Measurements from ENCODE around the gene EVI5.

- RRBS, result no CpG with 5 or more reads among the region's 1 CpG
Measured at GRCh38 chr1:89548141-89548822, 23.7 kb downstream of the LRRC8B start.

DNA sequence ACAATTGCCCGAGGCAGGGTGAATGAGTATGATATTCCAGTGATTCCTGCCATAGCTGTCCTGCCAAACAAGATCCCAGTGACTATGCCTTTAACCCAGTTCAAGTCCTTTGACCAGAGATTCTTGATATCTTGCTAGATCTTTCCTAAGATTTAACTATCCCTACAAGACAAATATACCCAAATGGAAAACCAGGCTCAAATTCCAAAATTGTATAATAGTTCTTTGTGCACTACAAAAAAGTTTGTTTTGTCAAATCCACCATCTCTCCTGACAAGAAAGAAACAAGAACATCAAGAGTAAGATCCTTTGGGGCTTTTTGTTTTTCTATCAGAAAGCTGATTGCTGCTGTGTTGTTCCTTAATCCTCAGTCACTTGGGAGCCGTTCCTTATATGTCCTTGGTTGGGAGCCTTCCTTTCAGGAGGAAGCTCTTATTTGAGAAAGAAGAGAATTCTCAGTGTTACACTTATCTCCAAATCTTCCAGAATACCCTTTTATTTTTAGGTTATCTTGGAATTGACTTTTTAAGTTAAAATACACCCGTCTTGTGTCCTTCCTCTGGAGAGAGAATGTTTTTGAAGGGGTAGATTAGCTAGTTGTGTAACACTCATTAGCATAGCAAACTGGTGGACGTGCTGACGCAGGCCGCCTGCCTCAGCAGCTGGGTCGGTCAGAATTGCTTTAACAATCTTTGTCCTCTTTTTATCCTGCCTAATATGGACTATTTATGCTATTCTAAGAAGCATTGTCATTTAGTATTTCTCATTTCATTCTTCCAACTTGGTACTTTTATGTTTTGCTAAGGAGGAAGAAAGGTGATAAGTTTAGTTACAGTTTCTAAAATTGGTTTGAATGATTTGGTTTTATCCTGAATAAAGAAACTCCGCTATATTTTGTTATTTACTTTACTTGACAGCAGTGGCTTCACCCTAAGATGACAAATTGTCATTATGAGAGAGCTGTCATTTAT is 42.1 kb downstream of the LRRC8B start:
- RRBS, result no CpG with 5 or more reads among the region's 8 CpGs

DNA sequence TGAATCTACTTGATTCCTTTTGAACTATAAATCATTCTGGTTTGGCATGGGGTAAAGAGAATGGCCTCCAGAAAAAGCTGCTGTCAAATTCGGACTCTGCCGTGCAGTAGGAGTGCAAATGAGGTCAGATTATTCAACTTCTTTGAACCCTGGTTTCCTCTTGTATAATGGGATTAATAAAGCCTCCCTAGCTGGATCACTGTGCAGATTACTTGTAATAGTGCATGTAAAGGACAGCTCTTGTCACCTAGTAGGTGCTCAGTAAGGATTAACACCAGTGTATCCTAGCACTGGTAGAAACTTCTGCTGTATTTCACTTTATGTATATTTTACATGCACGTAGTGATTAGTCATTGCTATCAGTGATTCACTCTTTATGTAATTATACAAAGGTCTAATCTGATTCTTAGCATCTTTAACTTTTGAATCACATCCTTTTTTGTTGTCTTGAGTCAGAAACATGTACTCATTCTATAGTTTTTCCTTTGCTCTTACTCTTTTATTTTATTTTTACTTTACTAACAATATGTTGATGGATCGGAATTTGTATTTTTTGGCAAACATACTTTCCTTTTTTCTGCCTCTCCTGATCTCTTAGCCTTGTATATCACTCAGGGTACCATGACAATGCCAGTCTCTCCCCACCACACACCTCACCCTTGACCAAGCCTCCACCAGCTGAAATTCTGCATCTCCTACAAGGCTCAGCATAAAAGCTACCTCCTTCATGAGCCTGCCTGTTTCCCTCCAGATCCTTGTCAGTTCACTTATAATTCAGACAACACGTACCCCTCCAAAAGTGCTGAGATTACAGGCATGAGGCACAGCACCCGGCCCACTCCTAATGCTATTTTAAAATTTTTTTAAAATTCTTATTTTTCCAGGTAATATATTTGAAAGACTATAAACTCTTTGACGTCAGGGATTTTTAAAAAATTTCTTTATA is 3.3 kb downstream of the LRRC8C start:
- RRBS, result no CpG with 5 or more reads among the region's 7 CpGs

DNA sequence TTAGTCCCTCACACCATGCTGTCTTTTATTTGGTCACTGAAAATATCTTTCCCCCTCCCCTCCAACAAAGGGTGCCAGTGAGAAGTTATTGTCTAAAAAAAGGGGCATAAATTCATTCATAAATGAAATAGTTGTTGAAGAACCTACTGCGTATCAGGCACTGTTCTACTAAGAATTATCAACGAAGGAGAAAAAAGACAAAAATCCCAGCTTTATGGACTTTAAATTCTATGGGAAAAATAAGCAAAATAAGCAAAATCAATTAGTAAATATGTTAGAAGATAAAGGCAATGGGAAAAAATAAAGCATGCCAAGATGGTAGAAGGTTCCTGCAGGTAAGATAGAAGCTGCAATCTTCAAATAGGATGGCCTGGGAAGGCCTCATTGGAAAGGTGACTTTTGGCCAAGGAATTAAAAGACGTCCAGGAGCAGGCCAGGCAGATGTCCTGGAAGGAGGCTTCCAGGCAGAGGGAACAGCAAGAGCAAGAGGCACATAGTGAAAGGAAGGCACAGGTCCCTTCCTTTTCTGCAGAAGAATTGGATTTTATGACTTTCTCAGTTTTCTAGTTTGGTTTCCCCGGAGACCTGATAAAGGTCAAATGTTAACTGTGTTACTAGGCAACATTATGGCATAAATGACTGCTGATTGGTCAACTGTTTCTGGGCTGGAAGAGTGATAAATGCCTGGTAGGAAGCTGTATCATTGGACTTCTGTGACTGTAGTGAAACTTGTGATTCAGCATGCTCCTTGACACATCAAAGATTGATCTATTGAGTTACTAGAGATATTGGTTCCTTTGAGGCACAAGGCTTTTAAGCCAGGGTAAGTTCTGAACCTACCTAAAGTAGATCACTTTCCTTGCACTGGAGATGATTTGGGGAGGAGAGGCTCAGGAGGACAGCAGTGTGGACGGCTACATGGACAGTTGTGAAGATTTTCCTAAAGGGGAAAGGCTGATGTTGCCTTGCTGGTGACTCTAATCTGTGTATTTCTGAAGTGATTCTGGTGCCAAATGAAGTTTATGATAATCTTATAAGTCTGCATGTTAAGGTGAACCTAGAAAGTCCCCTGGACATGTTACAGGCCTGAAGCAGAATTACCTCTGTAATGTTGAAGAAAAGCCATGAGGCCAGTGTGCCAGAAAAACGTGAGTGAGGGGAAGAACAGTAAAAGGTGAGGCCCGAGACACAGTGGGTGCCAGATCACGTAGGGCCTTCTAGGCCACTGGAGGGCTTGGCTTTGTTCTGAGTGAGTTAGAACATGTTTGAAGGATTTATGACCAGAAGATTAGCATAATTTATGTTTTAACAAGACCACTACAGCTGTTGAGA is 55.7 kb downstream of the LRRC8C start:
- RRBS, result no CpG with 5 or more reads among the region's 8 CpGs

DNA sequence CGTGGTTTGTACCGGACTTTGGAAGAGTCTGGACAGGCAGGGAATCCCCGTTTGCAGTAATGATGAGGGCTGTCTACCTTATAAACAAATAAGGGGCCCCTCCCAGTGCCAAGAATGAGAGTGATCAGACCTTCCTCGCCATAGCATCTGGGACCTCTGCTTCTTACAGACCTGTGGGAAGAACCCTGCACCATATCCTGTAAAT is 1.6 kb downstream of the LRRC8D start:
- RRBS, result no CpG with 5 or more reads among the region's 4 CpGs

GRCh38 chr1:89836139-89836636 is 15.4 kb downstream of the LRRC8D start:
- RRBS, result no CpG with 5 or more reads among the region's 4 CpGs

DNA sequence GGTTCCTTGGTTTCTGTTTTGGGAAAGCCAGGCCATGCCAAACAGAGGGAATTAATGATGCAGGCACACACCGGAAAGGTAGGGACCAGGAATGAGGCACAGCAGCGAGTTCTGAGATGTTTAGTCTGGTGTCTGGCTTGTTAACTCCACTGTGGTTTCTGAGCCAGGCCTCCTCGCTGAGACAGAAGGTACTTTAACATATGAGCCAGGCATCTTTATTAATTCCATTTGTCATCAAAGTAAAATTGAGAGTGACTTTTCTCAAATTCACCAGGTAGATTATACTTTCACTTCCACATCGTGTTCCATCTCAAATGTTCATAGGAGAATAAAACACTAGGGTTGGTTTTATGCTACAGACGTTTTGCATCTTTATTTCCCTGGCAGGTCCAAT is 23.5 kb downstream of the LRRC8D start:
- RRBS, result 76% methylated on average over 1 of the region's 5 CpGs

DNA sequence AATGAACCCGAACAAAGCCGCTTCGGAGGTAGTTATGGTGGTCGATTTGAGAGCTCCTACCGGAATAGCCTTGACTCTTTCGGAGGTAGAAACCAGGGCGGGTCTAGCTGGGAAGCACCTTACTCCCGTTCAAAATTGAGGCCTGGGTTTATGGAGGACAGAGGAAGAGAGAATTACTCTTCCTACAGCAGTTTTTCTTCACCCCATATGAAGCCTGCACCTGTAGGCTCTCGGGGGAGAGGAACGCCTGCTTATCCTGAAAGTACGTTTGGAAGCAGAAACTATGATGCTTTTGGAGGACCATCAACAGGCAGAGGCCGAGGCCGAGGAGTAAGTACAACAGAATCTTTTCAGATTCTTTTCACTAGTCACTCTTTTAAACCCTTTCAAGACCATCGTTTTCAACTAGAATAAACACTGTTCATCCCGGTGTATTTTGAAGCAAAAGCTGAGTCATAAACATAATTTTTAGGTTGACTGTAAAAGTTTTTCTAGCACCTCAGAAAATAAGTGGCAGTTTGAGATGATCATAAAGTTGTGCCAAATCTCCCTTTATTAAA is 12.6 kb downstream of the ZNF326 start:
- RRBS, result no CpG with 5 or more reads among the region's 15 CpGs

- RRBS, result no CpG with 5 or more reads among the region's 3 CpGs
Measured at GRCh38 chr1:90926810-90927278, 95.0 kb downstream of the ZNF644 start.

- RRBS, result no CpG with 5 or more reads among the region's 3 CpGs
Measured at GRCh38 chr1:90955370-90956105, 66.3 kb downstream of the ZNF644 start.

DNA sequence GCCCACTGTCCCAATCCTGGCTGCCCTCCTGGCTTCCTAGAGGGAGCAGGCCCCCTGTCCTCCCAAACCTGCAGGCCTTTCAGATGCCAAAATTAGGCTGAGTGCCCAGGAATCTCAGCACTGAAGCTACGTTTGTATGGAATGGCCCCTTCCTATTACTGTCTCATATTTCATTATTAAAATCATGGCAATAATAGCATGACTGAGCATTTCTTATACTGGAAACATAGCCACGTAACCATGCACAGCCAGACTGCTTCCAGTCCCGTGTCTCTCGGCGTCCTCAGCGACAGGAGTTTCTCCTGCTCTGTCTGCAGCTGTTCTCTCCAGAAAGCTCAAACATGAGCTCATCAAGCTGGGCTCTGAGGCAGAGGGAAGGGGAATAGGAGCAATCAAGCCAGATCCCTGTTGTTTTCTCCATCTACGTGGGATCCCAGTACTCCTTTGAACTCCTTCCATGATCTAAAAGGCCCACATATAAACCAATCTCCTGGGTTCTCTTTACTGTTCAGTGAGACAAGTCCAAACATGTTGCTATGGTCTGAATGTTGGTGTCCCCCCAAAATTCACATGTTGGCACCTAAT is 104.0 kb downstream of the CDC7 start:
- RRBS, result no CpG with 5 or more reads among the region's 7 CpGs

DNA sequence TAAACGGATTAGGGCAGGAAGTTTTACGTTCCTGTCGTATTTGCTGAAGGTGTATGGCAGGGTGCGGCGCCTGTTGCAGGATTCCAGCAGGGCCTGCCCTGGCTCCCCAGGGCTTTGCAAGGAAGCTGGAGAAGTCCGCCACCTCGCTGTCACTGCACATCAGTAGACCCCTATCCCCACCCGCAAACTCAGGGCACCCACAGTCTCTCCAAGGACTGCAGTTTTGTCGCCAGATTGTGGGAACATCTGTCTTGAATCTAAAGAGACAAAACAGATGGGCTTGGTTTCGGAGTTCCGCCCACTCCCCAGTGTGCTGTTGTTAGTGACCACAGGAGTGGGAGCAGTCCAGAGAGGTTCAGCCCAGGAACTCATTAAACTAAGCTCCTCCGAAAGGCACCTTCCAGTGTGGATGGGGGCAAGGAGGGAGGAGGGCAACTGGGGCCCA is 110.9 kb downstream of the CDC7 start:
- RRBS, result no CpG with 5 or more reads among the region's 12 CpGs

DNA sequence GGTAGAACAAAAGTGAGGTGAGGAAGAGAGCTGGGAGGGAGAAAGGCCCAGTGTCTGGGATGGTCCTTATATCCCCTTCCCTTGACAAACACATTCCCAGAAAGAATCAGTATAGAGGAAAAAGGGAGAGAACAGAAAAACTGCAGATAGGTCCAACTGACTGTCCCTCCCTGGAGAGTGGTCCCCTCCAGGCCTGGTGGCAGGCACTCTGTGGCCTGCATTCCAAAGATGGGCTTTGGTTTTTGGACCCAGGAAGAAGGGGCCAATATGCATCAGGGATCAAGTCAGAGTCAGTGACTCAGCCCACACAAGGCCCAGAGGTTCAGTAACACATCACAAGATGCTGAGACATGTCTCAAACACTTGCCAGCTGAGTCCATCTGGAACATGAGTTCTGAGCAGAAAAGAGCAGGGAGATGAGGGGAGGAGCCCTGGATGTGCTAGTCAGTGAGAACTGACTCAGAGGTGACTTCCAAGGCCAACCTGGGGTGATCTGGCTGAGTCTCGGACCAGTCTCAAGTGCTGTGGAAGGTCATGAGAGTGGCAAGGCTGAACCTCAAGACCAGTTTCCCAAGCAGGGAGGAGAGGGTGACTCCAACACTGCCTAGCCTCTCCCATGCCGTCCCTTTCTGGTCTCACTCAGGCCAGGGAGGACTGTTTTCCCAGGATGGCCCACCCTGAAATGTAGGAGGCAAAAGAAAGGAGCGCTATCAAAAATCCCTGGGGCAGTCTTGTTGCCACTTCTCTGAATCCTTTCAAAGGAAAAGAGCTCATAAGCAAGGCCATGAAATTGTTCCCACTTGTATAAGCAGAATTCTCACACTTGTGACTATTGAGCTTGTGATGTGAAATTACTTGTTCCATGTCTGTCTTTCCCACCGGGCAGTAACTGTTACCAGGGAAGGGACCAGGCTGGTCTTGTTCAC is 150.2 kb downstream of the CDC7 start:
- RRBS, result no CpG with 5 or more reads among the region's 4 CpGs

DNA sequence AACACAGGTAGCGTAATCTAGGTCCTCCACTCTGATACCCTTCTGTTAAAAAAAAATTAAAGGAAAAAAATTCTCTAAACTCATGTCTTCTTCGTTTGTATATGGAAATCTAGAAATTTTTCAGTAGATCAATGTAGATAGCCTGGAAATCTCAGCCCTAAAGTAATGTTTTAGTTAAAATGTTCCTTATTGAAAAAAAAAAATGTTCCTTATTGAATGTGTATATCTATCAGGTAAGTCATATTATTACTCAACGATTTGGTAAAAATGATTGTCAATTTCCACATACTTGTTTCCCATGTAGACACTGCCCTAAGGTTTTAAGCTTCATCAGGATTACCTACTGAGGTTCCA is 181.2 kb downstream of the CDC7 start:
- RRBS, result no CpG with 5 or more reads among the region's 3 CpGs

DNA sequence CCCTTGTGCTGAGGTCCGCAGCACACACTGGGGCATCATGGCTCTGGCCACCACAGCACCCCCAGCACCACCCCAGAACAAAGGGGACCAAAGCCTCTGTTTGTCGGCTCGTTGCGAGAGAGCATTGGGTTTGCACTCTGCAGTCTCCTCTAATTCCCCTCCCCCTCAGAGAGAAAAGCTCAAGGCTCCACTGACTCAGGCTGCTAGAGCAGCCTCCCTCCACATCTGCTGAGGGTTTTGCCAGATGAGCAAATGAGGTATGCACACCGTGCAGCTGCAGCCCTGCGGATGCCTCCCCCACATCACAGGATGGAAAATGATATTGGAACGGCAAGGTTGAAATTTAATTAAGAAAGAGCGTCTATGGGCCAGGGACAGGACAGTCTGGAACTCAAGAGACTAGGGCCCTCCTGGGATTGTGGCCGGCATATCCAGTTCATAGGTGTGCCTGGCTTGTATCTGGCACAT is 154.6 kb downstream of the TGFBR3 start:
- RRBS, result no CpG with 5 or more reads among the region's 9 CpGs

DNA sequence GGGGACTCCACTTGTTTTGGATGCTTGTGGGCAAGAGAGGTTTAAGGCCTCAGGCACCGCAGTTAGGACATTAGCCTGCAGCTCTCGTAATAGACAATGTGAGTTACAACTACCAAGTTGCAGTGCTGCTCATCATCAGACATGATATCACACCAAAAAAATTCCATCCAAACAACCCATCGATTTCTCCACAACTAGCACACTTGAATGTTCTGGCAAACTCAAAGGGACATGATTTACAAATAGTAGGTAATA is 128.2 kb downstream of the TGFBR3 start:
- RRBS, result no CpG with 5 or more reads among the region's 3 CpGs

- RRBS, result no CpG with 5 or more reads among the region's 3 CpGs
Measured at GRCh38 chr1:91759178-91759825, 126.6 kb downstream of the TGFBR3 start.

- RRBS, result no CpG with 5 or more reads among the region's 7 CpGs
Measured at GRCh38 chr1:91798049-91798687, 87.8 kb downstream of the TGFBR3 start.

DNA sequence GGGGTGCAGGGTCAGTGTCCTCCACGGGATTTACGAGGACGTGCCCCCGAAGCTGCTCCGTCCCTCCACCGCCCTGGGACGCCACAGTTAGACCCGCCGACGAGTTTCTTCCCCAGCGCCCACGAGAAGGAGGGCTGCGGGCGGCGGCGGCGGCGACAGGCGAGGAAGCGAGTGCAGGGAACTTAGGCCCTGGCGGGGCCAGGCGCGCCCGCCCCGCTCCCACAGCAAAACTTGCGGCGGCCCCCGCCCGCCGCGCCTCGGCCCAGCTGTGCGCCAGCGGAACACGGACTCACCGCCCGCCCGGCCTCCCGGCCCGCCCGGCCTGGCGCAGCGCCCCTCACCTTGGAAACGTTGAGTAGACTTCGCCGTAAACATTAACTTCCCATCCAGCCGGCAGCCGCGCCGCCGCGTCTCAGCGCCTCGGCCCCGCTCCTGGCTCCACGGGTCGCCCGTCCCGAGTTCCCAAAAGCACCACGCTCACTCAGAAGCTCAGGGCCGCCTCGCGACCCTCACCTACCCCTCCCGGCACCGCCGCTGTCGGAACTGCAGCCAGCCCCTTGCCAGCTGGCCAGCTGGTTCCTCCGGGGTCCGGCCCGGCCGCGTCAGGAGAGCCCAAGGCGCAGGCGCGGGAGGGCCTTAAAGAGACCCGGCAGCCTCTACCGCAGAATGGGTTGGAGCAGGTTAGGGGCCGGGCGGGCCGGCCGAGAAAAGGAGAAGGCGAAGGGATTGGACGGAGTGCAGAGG is at the start of gene EVI5:
Gene EVI5, minus strand, starts transcription at position 614 of the 744 bp plus-strand sequence.
- RRBS, result 5% methylated on average over 20 of the region's 83 CpGs

GRCh38 chr1:92833041-92833899 is 1.4 kb downstream of the RPL5 start:
- RRBS, result no CpG with 5 or more reads among the region's 8 CpGs

Measured in islet of Langerhans (tissue), 1 donor.